ENCODE measurements around a stretch of chr5.

GRCh38 chr5:149453753-149454310 is 74.7 kb upstream of the IL17B start:
- RAMPAGE, long total RNA: no peak
- RRBS: no CpG with 5 or more reads among the region's 6 CpGs

DNA sequence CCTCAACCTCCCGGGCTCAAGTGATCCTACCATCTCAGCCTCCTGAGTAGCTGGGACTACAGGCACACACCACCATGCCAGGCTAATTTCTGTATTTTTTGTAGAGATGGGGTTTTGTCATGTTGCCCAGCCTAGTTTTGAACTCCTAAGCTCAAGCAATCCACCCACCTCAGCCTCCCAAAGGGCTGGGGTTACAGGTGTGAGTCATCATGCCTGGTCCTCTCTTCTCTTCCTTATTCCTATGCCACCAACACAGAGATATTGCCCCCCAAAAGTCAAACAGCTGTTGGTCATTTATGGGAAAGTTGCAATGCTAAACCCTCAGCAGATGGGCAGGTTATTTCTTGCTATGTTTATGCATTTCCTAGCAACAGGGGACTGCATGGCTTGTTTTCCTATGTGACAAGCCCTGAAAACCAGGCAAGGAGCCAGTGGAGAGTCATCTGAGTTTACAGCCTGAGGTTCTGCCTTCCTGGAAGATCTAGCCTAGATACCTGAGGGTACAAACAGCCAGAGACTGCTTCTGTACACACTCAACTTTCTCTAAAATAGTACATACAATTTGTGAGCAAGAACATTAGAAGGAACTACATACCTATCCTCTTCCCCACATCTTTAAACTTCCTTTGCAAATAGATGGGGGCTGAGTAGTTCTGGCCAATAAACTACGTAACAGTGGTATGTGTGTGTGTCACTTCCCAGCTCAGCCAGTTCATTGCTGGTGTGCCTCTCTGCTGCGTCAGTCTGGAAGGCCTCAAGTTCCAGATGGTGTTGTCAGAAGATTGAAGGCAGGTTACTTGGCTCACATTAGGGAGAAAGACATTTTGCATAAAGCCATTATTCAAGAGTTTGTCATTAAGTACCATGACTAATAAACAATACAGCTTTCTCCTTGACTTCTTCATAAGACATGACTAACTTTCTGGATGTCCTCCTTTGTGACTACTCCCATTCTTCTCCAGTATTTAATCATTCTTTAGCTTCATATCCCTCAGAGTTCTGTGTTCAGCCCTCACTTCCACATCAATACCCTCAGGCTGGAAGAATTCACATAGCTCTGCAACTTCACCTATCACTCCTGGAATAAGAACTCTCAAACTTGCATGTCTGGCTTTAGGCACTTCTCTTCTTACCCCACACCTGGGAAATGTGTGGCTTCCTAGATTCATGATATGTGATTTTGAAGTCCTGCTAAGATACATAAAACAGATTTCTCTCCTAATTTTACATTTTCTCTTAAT is 65.3 kb downstream of the CSNK1A1 start:
- RAMPAGE, long total RNA: no peak
- RRBS: no CpG with 5 or more reads among the region's 3 CpGs

GRCh38 chr5:149488567-149489726 is 62.3 kb downstream of the CSNK1A1 start:
- RAMPAGE, long total RNA: no peak
- RRBS: no CpG with 5 or more reads among the region's 23 CpGs

GRCh38 chr5:149493839-149494287 is 57.4 kb downstream of the CSNK1A1 start:
- RAMPAGE, long total RNA: no peak
- RRBS: no CpG with 5 or more reads among the region's 1 CpG

GRCh38 chr5:149537291-149537811 is 13.9 kb downstream of the CSNK1A1 start:
- RAMPAGE, long total RNA: no peak
- RRBS: no CpG with 5 or more reads among the region's 4 CpGs

DNA sequence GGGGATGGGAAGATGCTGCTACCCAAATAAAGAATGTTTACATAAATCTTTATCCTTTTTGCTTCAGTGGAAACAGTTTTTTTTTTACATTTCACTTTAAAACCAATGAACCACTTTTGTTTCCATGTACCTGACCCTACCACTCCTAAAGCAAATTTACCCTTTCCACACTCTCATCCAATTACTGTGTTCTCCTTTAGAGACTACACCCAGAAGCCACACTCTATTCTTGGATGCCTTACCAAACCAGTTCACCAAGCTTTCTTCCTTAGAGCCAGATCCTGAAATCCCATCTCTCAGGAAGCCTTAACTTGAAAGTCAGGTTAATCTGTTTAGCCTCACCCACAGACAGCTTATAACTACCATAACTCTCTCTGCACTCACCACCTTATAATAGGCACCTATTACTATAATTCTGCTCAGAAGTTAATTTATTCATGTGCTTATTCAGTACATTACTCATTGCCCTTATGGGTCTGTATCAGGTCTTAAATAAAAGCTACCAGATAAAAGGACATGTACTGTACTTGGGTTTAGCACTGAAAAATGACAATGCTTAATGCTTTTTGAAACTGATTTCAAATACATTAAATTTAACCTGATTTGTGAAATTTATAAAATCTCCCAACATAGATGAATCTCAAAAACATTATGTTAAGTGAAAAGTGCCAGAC is 4.2 kb downstream of the CSNK1A1 start:
- RAMPAGE, long total RNA: no peak

- RAMPAGE, long total RNA: no peak
- RRBS: no CpG with 5 or more reads among the region's 10 CpGs
Measured at GRCh38 chr5:149547983-149548489, 3.2 kb downstream of the CSNK1A1 start.

DNA sequence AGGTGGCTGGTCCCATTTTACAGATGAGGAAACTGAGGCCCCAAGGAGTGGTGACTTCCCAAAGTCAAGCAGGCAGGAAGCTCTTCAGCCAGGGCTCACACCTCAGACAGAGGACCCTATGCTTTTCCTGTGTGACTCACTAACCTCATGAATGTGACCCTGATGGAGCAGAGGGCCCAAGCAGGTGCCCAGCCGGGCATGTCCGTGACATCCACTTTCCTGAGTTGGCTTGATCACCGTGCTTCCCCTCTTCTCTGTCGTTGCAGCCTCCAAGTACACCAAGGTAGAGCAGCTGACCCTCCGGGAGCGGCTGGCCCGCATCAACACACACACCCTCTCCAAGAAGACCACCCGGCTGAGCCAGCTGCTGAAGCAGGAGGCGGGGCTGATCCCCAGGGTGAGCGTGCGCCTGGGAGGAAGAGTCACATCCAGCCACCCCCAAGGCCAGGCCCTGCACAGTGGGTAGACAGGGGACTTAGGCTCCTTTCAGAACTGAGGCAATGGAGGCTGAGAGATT is 36.7 kb downstream of the ARHGEF37 start:
- RAMPAGE, long total RNA: no peak
- RRBS: 69% methylated on average over 4 of the region's 11 CpGs

DNA sequence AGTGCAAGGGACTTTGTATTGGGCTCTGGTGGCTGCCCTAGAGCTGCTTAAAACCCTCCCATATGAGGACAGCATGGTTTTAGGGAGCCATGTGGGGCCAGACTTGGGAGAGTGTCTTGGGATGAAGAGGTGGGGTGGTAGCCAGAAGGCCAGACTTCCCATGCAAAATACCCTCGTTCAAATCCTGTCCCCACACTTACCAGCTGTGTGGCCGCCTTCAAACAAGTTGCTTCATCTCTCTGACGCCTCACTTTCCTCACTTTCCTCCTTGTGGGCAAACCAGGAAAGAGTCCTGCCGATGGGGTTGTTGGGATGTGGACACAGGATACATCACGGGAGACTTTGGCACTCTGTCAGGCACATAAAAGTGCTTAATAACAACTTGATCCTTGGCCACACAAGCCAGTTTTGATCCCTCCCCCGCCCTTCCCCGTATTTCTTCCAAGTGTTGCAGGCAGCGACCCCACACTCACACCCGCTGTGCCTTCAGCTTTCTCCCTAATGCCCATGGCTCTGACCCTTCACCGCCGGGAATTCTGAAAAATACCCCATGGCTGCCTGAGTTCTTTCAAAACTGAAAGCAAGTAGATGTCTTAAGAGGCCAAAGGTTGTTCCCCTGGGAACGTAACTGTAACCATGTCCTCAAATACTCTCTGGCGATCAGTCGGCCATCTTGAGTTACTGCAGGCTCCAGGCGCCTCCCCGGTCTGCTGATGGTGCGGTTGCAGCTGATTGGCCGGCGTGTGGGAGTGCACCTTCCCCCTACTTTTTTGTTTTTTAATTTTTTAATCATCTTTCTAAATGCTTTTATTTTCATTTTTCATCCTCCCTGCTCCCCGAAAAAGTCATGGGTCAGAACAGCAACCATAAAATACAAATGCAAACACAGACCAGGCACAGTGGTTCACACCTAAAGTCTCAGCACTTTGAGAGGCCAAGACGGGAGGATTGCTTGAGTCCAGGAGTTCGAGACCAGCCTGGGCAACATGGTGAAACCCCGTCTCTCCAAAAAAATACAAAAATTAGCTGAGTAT is 59.8 kb downstream of the ARHGEF37 start:
- RAMPAGE, long total RNA: no peak
- RRBS: no CpG with 5 or more reads among the region's 23 CpGs

GRCh38 chr5:149675483-149676527 is 54.3 kb upstream of the PPARGC1B start:
- RAMPAGE, long total RNA: no peak
- RRBS: no CpG with 5 or more reads among the region's 15 CpGs

DNA sequence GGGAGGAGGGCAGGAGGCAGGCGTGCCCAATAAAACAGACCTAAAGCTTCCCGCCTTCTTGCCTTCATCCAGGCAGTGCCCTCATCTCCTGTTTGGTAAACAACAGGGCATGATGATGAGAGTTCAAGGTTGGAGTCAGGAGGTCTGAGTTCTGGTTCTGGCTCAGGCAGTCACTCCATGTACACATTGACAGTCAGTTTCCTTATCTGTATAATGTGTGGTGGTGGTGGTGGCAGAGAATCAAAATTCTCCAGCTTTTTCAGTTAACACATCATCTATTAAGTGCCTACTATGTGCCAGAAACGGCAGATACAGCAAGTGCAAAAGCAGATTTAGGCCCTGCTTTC is 1.5 kb upstream of the PPARGC1B start:
- RAMPAGE, long total RNA: no peak
- RRBS: no CpG with 5 or more reads among the region's 3 CpGs

- RAMPAGE, long total RNA: no peak
- RRBS: no CpG with 5 or more reads among the region's 8 CpGs
Measured at GRCh38 chr5:149756809-149757301, 26.7 kb downstream of the PPARGC1B start.

DNA sequence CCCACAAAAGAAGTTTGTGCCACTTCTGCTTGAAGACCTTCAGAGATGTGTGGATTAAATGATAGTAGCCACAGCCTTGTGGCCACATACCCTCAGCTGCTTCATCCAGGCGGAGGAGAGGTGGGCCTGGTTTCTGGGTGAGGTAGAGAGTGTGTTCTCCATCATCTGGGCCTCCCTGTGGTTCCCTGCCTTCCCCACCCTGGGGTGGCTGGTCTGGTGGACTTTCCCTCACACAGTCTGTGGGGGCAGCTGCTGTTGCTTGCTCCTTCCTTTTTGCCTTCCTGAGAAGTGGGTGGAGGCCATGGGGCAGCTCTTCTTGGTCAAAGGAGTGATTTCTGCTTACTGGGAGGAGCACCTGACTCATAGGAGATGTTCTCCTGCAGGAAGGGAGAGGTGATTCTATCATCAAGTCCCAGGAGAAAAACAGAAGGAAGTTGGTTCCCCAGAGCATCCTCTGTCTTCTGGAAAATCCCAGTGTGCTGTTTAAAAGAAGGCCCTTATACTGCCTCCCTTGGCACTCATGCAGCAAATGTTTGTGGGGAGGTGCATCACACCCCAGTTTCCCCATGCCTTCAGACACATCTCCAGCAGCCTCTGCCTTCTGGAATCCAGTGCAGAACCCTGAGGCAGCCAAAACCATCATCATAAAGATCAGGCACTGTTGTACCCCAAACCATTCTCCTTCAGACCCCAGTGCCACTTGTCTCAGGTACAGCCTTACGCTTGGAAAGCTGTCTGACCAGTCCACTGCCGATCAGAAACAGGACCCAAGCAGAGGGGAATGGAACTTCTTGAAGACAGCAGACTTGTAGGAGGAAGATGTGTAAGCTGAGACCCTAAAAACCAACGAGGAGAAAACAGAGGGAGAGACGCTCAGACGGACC is 63.1 kb downstream of the PPARGC1B start:
- RAMPAGE, long total RNA: no peak
- RRBS: no CpG with 5 or more reads among the region's 6 CpGs

GRCh38 chr5:149857327-149858090 is 87.1 kb downstream of the PDE6A start:
- RAMPAGE, long total RNA: no peak
- RRBS: no CpG with 5 or more reads among the region's 7 CpGs

DNA sequence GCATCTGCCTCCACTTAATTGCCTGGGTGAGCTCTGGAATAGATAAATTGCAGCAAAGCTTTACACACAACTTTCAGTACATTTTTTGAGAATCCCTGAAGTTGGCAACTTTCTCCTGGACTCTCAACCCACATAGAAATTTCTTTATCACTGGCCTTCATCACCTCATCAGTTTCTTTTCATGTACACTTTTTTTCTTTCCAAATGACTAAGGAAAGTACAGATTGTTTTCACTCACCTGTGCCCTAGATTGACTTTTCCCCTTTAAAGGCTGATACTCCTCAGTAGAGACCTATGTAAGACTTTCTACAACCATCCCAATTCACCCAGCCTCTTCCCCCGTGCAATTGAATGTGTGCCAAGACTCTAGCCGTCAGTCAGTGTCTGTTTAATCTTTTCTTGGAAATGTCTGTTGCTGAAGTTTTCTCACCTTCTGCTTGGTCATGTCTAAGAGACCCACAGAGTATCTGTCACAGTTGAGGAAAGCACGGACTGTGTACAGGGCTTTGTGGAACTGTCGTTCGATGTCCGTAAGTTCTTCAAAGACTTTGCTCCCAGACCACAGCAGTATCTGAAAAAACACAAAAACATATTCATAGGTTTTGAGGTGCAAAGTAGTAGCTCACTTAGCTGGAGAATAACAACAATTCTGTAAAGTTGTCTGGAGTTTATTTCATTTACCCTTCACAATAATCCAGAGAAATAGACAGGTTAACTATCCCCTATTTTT is 13.8 kb downstream of the PDE6A start:
- RAMPAGE, long total RNA: no peak
- RRBS: no CpG with 5 or more reads among the region's 6 CpGs

DNA sequence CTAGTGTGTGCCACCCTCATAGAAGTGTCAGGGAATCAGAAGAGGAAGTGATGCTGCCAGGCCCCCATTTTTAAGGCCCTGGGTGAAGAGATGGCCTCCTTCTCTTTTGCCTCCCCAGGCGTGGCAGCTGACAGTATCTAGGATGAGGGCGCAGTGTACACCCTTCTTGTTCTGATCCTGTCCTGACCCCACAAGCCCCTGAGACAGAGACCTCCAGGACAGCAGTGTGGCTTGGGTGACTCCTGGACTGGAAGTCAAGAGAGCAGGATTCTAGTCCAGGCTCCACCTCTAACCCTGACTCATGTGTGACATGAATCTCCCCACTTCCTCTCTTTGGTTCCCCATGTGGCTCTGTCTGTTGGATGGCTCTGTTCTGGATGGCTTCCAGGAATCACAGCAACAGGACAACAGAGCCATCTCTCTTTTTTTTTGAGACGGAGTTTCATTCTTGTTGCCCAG is 27.7 kb downstream of the CSF1R start:
- RAMPAGE, long total RNA: no peak
- RRBS: no CpG with 5 or more reads among the region's 3 CpGs

DNA sequence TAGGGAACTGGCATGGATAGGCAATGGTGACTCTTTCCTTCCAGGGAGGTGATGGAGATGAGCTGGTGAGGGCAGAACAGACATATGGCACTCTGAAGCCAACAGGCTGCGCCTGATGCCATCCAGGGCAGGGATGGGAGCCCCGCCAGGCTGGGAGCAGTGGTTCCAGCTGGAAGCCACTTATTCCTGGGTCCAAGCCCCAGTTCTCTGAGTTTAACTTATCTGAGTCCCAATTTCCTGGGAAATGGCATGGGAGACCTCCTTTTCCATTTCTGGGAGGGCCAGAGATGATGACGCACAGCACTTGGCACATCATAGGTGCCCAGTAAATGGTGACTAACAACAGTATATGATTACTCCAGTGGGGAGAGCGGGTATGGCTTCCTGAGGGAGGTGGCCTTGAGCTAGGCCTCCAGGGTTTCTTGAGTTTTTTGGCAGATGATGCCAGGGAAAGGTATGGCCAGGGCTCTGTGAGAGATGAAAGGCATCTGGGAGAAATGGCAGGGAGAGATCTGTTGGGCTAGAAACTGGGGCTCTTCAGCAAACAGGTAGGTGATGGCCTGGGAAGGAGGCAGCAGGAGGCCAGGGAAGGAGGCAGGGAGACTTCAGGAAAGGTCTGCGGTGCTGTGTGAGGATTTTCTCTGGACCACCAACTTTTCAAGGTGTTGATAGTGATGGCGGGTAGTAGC is 7.1 kb downstream of the PDGFRB start:
- RAMPAGE, long total RNA: no peak
- RRBS: no CpG with 5 or more reads among the region's 6 CpGs

GRCh38 chr5:150159585-150160518 is 4.2 kb upstream of the PDGFRB start:
- RAMPAGE, long total RNA: no peak
- RRBS: no CpG with 5 or more reads among the region's 16 CpGs

GRCh38 chr5:150168862-150169296 is 2.3 kb downstream of the CDX1 start:
- RAMPAGE, long total RNA: no peak
- RRBS: no CpG with 5 or more reads among the region's 3 CpGs

DNA sequence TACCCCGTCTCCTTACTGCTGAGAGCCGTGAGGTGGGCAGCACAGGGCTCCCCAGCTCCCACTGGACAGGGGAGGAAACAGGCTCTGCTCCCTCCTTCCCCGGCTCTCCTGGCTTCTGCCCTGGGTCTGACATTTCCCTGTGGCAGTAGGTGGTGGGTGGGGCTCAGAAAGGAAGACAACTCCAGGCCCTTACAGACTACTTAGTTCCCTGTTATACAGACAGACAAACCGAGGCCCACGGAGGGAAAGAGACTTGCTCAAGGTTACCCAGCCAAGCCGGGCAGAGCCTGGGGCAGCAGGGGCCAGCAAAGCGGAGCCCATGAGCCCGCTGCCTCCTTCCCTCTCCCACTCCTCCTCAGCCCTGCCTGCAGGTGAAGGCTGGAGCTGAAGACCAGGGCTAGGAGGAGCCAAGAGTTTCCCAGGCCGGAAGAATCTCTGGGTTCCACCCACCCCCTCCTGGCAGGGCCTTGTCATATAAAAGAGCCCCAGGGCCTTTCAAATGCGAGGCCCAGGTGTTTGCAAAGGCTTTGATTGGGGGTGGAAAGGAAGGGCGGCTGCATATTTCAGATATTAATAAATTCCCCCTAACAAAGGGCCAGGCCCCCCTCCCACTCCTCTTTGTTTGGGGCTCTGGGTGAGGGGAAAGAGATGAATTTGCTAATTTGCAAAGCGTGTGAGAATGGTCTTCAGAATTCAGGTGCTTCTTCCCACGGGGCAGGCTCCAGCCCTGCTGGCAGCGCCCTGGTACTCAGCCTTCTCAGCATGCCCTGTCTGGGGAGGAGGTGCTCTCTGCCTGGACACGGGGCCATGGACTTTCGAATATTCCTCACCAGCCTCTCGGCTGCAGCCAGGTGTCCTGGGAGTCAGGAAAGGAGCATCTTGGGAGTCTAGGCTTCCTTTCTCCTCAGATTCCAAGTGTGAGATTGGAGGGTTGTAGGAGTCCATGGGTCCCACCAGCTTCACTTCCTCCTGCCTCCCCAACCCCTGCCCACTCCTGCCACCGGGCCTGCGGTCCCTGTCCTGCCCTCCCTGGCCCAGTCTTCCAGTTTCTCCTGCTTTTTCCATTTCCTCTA is 21.5 kb downstream of the SLC6A7 start:
- RAMPAGE, long total RNA: no peak
- RRBS: no CpG with 5 or more reads among the region's 19 CpGs